Hematopoietic multipotent progenitor cell (in vitro differentiated cells): ENCODE data around the genes SLC30A5 and SMN2.

GRCh38 chr5:67288005-67288214, 91.3 kb upstream of the CD180 start:
- CAGE, long polyA plus RNA, result no peak

GRCh38 chr5:67642359-67642905, 445.8 kb upstream of the CD180 start:
- CAGE, long polyA plus RNA, result no peak

GRCh38 chr5:67986017-67986360, 229.6 kb upstream of the PIK3R1 start:
- CAGE, long polyA plus RNA, result no peak

DNA sequence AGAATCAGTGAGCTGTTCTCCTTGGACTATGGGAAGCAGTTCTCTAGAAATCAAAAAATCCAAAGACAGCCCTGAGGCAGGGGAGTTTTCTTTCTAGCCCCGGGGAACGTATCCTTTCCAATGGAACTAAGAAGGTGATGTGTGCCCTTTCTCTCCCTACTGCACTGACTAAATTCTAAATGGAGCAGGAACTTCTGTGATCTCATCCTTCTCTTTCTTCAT, 178.1 kb upstream of the PIK3R1 start:
- CAGE, long polyA plus RNA, result no peak

- CAGE, long polyA plus RNA, result no peak
Observed at GRCh38 chr5:68187267-68188305, 28.0 kb upstream of the PIK3R1 start.

DNA sequence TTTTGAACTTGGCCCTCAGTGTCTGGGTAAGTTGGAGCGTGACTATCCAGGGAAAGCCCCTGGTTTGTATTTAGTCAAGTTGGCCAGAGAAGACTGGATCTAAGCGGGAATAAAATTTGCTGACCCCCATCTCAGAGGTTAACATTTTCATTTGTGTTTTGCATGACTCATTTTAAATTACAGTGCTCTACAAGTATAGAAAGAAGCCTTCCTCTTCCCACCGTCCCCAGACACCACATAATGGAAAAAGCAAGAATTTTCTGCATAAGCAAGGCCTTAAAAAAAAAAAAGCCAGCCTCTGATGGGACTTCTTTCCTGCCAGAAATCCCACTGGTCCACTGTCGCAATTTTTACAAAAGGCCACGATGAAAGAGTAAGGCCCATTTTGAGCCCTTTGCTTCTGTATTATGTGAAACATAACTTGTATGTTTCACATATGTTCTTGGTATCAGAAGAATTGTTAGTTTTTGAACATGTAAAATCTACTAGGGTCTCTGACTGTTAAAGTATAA, 27.3 kb downstream of the PIK3R1 start:
- CAGE, long polyA plus RNA, result no peak

DNA sequence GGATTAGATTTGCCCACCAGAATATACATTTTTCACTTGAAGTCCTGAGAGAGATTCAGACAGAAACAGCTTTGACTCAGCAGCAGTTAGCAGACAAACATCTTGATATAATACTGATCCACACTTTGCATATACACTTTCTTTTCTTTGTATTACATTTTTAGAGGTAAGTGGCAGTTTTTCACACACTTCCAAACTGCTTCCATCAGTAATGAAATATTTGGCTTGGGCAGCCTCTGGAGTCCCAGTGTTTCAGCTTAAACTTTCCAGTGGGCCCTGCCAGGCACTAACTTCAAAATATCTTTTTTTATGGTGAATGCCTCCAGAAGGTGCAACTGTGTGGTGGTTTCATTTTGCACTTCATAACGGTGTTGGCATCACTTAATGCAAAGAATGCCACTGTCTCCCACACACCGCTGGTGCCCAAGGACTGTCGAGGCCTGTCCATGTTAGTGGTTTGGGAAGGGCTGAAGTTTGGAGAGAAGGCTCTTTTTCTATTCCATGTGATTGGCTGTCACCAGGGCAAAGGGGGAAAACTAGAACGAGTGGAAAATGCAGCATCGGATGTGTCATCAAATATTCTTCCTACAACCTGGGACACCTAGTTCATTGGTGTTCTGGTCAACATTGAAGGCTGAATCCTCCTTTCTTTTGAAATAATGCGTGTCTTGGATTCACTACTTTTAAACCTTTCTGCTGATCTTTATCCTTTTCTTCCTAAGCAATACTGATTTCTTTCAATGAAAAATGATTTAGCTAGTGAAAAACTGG, 53.1 kb downstream of the PIK3R1 start:
- CAGE, long polyA plus RNA, result no peak

DNA sequence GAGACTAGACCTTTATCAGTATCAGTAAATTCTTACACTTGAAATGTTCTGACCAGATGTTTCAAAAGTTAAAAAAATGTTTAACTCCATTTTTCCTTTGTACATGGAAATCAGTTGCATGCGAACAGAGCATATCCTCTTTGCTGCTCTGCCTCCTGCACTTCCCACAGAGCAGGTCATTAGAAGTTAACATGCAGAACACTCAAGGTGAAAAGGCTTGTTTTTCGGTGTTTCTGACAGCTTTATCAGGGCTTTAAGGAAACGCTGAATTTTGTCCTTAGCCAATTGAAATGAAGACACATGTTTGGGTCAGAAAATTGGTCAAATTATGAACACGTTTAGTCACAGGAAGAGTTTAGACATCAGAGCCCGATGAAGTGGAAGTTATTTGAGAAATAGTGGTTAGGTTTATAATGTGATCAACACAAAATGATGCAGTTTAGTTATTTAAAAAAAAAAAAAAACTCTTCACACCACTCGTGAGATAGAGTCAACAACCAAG, 59.6 kb downstream of the PIK3R1 start:
- CAGE, long polyA plus RNA, result no peak

DNA sequence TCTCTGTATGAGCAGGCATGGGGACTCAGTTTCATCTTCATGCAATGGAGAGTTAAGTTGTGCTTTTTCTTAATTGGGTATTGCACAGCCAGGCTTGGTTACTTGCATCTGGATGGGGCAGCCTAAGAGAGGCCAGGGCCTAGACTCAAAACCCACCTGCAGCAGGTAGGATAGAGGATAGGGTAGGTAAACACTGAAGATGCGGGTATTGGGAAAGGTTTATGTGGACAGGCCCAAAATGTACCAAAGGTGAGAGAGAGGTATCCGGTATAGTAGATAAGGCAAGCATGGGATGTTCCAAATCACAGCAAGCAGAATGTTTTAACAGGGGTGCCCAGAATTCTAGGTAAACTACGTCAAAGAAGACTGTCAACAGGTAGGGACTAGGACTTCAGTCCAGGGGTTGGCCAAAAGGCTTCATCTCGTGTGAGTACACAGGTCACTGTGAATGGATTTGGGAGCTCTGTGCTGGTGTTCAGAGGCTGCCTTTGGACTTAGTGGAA, 66.3 kb downstream of the PIK3R1 start:
- CAGE, long polyA plus RNA, result no peak

DNA sequence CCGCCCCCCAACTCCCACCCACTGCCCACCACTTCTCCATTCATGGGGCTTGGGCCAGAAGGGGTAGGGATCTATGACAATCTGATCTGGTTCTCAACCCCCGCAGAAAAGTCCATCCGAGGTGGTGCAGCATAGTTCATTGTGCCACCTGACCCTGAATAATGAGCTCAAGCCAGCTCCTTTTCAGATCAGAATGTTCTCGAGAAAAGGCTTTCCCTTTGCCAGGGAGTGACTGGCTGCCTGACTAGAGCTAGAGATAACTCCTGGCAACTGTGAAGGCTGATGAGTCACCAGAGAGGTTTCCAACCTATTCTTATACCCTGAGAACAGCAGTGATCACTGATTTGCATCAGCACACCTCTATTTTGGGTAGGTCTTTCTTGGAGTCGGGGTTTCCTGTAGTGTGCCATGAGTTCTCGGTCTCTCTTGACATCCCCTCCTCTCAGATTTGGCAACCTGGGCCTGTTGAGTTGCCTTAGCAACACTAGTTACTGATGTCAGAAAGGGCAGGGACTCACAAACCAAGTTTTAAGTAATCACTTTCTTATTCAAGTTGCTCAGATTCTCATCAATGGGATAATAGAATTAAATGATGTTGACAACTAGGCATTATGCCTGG, 127.9 kb downstream of the PIK3R1 start:
- CAGE, long polyA plus RNA, result no peak

DNA sequence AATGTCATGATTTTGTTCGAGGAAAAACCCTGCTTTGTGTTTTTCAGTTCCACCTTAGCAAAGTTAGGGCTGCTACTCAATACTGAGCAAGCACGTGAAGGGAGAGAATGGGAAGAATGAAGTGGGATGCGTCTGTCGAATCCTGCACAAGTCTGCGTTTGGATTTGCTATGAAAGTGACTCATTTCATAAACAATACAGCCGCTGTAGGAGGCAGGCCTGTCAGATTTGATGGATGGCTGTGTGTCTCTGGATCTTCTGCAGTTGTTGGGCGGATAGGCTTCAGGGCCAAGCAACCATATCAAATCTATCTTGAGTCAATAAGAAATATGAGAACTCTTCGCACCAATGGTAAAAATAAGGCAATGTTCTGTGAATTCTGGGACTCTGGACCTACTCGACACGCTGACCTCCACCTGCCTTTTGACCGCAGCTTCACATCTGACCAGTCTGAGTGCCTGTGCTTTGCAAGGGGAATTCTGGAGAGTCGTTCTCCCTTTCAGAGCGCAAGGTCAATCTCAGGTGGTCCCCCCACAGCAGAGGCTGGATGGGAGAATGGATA, 333.7 kb downstream of the PIK3R1 start:
- CAGE, long polyA plus RNA, result no peak

DNA sequence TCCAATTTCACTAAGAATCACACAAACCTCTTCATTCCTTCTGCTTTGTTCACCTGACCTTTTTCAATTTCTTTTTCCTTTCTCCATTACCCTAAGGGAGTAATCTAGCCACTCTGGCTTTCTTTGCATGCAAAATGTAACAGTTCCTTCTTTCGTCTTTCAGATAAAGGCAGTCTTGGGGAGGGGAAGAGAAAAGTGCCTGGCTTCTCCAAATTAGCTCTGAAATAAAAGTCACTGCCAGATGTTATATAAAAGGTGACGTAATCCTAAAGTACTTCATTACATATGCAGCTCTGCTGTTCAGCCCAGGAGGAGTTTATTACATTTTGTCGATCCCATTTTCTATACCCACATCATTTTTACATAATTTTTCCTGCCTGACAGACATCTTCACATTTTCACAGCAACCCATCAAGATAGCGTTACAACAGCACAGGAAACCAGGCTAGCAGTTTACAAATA, 86.7 kb upstream of the SLC30A5 start:
- CAGE, long polyA plus RNA, result no peak

DNA sequence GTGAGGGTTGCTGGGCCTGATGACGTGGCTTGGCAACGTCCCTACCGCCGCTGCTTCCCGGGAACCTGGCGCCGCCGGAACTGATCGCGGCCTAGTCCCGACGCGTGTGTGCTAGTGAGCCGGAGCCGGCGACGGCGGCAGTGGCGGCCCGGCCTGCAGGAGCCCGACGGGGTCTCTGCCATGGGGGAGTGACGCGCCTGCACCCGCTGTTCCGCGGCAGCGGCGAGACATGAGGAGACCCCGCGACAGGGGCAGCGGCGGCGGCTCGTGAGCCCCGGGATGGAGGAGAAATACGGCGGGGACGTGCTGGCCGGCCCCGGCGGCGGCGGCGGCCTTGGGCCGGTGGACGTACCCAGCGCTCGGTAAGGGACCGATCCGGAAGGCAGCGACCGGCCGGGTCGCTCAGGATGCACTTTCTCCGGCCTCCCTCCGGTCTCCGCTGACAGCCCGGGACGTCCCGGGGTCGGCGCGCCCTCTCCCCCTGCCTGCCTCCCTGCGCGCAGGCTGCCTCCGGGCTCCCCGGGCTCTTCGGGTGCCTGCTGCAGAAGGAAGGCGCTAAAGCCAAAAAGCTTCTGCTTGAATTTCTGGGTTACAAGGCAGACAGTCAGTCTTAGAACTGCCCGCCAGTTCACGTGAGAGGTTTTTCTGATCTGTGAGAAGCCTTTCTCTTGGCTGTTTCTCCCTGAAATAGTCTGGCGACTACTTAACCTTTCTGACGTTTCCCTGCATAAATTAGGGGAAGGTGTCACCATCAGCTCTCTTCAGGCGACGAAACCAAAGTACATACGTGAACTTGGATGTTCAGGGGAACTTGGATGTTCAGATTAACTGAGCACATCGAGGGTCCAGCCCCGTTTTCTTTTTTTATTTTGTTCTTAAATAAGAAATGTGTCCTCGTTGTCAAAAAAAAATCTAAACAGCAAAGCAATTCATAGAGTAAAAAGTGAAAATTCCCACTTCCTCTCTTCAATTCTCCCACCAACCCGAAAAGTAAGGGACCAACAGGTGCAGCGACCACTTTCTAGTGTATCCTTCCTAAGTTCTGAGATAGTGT, at the start of gene SLC30A5:
Gene SLC30A5, plus strand, starts transcription at position 38 of the 1,054 bp plus-strand sequence.
- CAGE, long polyA plus RNA, result no peak

GRCh38 chr5:69413889-69414475, 934 bp upstream of the MARVELD2 start:
- CAGE, long polyA plus RNA, result no peak

DNA sequence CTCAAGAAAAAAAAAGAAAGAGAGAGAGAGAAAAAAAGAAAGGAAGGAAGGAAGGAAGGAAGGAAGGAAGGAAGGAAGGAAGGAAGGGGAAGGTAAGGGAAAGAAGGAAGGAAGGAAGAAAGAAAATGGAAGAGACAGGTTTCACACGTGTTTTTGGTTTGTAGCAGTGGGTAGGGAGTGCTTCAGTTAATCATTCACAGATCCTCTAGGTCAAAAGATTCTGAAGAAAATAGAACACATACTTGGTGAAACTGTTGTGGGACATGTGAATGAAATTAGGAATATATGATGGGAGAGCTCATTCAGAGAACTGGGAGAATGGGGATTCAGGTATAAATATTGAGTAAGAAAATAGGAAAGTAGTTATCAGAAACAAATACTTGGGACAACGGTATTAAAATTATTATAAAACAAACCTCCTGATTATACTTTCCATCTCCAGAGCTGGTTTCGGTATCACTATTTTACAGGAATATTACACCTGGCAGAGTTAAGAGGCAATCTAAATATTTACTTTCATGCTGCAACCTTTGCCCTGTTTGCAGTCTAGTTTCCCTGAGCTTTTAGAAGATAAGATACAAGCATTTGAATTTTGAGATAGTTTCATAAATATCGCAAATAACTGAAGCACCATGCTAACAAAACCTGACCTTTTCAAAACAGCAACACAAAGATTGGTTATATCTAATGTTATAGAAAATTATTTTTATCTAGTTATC, 37.2 kb downstream of the MARVELD2 start:
- CAGE, long polyA plus RNA, result no peak

- CAGE, long polyA plus RNA, result no peak
Observed at GRCh38 chr5:70049536-70049872, at the start of gene SMN2. Gene SMN2, plus strand, starts transcription at chr5:70049669.

- CAGE, long polyA plus RNA, result no peak
Observed at GRCh38 chr5:71509355-71510276, 54.2 kb downstream of the BDP1 start.

DNA sequence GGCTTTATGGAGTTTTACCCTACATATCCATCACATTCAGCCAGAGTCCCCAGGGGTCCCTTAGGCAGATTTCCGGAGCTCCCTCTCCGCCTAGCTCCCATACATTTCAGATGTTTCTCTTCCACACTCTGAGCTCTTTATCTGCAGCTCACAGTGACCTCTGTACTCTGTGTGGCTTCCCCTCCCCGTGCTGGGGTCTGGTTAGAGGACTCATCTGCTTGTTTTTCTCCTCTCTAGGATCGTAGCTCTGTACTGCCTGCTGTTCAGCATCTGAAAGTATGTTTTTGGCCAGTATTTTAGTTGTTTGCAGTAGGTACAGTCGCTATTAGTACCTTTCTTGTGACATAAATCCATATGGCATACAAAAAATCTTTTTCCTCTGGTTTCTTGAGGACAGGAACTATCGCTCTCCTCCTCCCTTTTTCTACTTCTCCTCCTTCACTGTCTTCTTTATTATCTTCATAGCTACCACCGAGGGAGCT, 25.0 kb upstream of the CARTPT start:
- CAGE, long polyA plus RNA, result no peak

DNA sequence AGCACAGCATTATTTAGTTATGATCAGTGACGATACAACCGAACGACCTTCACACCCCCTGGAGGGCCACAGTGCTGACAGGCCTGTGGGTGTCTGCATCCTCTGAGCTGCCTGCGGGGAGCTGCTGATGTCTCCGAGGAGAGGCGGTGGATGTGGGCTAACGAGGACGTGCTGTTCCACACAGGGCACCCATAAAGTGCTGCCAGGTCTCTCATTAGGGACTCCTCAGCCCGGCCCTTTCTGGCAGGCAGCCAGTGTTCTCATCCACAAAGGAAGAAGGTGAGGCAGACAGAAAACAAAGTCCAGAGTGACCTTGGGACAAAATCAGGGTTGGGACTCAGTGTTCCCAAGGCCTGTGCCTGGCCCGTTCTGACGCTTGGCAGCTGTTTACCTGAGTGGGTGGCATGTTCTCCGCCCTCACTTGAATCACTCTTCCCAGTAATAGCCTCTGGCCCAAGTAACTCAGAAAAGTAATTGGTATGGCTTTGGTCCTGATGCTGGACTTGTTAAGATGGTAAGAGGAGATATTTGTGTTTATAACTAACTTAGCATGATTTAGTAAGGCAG, 29.3 kb downstream of the CARTPT start:
- CAGE, long polyA plus RNA, result no peak

DNA sequence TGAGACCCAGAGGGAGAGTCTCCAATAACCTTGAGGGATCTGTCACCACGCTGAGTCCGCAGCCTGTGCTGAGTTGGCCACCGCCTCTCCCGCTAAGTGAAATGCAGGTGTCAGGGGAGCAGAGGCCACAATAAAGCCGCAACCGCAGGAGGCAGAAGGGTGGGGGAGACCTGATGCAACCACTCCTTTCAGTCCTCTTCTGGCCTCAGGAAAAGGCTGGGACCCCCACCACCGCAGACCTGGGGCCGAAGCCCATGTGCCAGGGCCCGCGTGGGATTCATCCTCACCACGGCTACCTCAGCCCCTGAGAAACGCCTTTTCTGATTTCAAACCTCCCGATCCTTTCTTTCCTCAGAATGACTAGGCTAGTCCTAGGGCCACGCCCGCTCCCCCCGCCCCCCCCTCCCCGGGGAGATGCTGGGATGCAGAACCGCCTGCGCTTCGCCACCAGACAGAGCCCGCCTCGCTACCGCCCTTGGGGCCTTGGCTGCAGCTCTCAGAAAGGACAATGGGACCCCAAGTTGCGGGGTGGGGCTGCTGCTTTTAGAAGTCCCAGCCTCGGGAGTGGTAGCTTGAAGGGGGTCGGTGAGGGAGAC, 719 bp downstream of the MAP1B start:
- CAGE, long polyA plus RNA, result no peak